ENCODE data around the genes COLQ, ANKRD28 and RFTN1.

GRCh38 chr3:15331412-15332041 is 859 bp downstream of the SH3BP5 start:
- PRO-cap: bidirectional peak, plus-strand start at chr3:15331751, minus-strand start at chr3:15331619; bidirectional peak, plus-strand start at chr3:15331890, minus-strand start at chr3:15331793
- RAMPAGE, long total RNA, 4 experiments: no peak in any of the 4 experiments

- PRO-cap: no peak
- RAMPAGE, long total RNA, 4 experiments: no peak in any of the 4 experiments
Measured at GRCh38 chr3:15381073-15381614, 46.2 kb downstream of the METTL6 start.

DNA sequence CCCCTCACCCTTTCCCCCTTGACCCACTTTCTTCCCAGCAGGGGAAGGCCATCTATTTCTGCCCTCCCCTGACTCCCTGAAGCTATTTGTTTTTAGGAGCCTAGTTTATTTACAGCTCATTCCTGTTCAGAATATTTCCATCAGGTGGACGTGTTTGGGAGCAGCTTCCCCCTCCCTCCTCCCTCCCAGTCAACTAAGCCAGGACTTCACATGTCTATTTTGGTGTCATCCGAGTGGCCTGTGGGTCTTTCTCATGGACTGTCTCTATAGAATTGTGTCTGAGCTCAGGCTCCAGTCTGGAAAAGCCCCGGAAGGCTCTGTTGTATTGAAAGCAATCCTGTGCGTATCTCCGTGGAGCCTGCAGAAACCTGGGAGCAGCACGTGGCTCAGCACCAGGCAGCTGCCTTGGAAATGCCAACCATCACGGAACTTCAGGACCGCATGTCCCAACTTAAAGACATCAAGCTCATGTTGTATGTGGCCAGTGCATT is 25.2 kb downstream of the COLQ start:
- PRO-cap: no peak
- RAMPAGE, long total RNA, 4 experiments: no peak in any of the 4 experiments

DNA sequence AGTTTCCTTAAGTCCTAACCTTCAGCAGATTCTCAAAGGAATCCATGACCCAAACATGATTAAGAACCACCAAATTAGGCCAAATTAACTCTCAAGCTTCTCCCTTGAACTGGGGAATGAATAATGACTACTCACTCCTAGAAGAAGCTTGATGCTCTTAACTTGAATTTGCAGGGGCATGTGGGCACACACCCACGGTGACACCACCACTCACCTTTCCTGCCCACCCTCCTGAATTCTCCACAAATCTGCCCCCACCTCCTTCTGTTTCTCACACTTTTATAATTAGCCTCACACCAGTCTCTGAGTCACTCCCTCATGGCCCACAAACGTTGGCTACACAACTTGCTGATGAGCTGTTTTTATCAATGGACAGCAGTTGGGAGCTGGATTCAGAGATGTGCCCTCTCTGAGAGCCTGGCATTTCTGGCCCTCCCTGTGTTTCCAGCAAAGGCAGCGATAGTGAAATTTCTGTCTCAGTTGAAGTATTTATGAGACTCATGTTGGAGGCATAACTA is 1.4 kb downstream of the COLQ start:
- PRO-cap: no peak
- RAMPAGE, long total RNA, 4 experiments: no peak in any of the 4 experiments

GRCh38 chr3:15521548-15522330 is at the start of gene COLQ:
Gene COLQ (minus strand): TSS chr3:15521706.
- PRO-cap: no peak
- RAMPAGE, long total RNA, 4 experiments: no peak in any of the 4 experiments

DNA sequence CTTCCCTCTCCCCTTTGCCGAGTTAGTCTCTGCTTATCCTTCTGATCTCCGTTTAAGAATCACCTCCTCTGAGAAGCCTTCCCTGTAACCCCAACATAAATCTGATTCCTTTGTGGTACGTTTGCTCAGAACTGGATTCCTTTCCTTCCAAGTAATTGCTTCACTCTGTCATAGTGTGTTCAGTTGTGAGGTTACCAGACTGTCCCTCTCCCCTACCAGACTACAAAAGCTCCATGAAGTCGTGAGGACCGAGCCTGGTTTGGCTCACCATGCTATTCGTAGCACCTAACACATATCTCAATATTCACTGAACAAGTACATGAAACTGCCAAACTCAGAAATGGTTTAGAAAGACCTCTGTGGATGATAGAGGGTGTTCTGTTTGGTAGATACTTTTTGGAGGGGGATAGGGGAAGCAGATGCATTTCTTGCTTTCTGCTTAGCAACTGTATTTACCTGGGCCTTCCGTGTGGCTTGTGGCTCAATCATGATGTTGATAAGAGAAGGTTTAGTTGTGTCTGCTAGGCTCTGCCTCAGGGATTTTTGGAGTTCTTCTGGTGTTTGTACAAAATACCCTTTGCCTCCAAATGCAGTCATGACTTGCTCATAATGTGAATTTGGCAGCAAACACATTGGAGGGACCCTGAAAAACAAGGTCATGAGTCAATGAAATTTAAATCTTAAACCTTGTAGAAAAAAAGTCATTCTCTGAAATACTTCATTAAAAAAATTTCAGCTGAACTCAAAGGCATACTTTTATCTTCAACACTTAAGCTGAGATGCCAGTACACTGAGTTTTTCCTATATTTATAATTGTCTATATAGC is 38.3 kb downstream of the HACL1 start:
- PRO-cap: no peak
- RAMPAGE, long total RNA, 4 experiments: no peak in any of the 4 experiments

GRCh38 chr3:15752659-15753496 is 44.9 kb downstream of the ANKRD28 start:
- PRO-cap: no peak
- RAMPAGE, long total RNA, 4 experiments: no peak in any of the 4 experiments

DNA sequence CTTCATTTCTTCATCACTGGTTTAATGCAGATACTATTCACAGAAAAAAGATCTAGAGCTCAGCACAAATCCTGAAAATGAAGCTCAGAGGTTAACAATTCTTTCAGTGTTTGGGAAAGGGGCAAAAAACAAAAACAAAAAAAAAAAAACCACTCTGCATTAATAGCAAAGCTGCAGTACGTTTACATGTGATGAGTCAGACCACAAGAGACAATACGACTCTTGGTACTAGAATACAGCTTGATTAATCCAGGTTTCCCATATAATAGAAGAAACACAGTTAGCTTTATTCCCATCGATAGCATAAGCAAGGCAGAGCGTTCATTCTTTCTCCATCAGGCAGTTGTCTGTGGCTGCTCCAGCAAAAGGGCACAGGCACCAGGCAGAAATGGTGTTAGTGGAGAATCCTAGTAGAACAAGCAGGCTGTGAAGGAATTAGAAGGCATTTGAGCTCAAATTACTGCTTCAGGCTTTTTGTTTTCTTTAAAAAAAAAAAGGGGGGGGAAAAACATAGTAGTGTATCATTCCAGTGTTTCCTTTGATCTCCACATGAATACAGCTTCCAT is 622 bp downstream of the ANKRD28 start:
- PRO-cap: bidirectional peak, plus-strand start at position 213 of the sequence, minus-strand start at position 78 of the sequence; unidirectional peak, minus-strand start at position 349 of the sequence; unidirectional peak, minus-strand start at position 448 of the sequence
- RAMPAGE, long total RNA, 4 experiments: no peak in any of the 4 experiments

- PRO-cap: bidirectional peak, plus-strand start at chr3:15797887, minus-strand start at chr3:15797702; bidirectional peak, plus-strand start at chr3:15798025, minus-strand start at chr3:15797940; unidirectional peak, minus-strand start at chr3:15798091; unidirectional peak, minus-strand start at chr3:15798182
- RAMPAGE, long total RNA, 4 experiments: start-site peak on the minus strand in 1 of 4 experiments, at chr3:15797918-15798027 at its widest, 18 reads per replicate
Measured at GRCh38 chr3:15797640-15798459, at the start of gene ANKRD28. Gene ANKRD28 (minus strand): TSS chr3:15797979.

DNA sequence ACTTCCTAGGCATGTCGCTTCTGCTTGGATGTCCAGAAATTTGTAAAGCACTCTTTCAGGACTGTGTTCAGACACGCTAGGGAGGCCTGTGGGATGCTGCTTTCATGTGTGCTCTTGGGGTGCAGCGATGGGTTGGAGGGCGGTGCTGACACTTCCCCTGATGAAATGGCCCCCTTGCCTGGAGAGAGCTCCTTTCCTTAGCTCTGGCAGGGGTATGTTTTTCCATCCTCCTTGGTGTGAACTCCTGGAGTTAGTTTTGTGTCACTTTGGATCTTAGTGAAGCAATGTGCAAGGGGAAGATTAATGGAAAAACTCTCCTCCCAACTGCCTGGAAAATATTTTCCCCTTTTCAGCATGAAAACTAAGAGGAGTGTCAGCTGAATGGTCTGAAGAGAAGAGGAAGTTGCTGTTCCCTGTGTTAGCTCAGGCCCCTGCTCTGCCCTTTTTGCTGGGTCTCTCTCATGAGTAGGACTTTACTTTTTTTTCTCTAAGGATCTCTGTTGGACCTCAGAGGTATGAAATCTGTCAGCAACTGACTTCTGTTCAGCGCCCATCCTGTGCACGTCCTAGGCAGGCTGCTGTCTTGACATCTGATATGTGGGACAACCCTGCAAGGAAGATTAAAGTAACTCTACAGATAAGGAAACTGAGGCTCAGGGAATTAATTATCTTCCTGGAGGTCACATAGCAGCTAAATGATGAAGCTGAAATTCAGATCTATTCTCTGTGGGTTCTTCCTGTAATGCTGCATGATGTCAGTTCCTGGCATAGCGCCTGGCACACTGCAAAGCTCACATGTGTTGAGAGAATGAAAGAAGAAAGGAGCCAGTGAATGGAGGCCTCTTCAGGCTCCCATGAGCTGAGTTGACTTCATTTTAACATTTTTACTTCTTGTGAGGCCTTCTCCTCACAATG is 109.8 kb upstream of the GALNT15 start:
- PRO-cap: bidirectional peak, plus-strand start at position 389 of the sequence, minus-strand start at position 216 of the sequence
- RAMPAGE, long total RNA, 4 experiments: no peak in any of the 4 experiments

GRCh38 chr3:16285914-16286658 is 21.1 kb downstream of the OXNAD1 start:
- PRO-cap: unidirectional peak, plus-strand start at chr3:16286375; unidirectional peak, plus-strand start at chr3:16286421
- RAMPAGE, long total RNA, 4 experiments: no peak in any of the 4 experiments

- PRO-cap: no peak
- RAMPAGE, long total RNA, 4 experiments: no peak in any of the 4 experiments
Measured at GRCh38 chr3:16301433-16301855, 36.4 kb downstream of the OXNAD1 start.

DNA sequence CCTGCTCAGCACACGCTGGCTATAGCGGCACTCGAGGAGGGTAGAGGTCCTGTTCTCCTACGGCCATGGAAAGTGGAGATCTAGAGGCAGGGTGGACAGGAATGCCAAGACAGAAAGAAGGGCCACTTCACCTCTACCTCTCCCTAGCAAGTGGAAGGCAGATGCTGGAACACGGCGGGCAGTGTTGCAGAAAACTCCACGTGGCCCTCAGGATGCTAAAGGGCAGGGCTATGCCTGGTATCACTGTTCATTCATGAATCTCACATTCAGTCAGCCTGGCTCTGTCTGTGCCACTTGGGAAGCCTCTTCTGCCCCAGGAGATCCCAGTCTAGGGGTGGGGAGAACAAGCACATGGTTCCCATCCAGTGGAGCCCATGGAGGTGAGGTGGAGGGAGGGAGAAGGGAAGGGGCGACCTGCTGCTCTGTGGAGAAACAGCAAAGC is 71.0 kb downstream of the OXNAD1 start:
- PRO-cap: no peak
- RAMPAGE, long total RNA, 4 experiments: no peak in any of the 4 experiments

- PRO-cap: no peak
- RAMPAGE, long total RNA, 4 experiments: no peak in any of the 4 experiments
Measured at GRCh38 chr3:16472261-16473012, 41.1 kb downstream of the RFTN1 start.

GRCh38 chr3:16513401-16514163 is at the start of gene RFTN1:
Gene RFTN1 (minus strand): TSS chr3:16513699.
- PRO-cap: bidirectional peak, plus-strand start at chr3:16513777, minus-strand start at chr3:16513746
- RAMPAGE, long total RNA, 4 experiments: start-site peak on the minus strand in 3 of 4 experiments, at chr3:16513445-16513680 at its widest, 7 to 125 reads per replicate

GRCh38 chr3:16663935-16664139 is 58.6 kb upstream of the DAZL start:
- PRO-cap: no peak
- RAMPAGE, long total RNA, 4 experiments: no peak in any of the 4 experiments

GRCh38 chr3:16741959-16742355 is 136.7 kb upstream of the DAZL start:
- PRO-cap: no peak
- RAMPAGE, long total RNA, 4 experiments: no peak in any of the 4 experiments

DNA sequence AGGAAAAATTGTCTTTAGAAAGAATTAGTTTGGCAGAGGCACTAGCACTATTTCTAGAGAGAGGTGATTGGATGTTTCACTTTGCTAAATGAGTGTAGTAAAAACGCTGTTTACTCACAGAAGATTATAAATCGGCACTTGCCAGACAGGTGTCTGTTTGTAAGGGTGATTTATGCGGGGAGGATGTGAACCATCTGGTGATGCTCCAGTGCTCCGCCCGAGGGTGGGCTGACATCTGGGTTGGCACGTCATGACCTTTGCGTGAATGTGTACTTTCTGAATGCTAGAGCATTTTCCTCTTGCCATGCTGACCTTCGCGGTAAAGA is 12.7 kb downstream of the PLCL2 start:
- PRO-cap: no peak
- RAMPAGE, long total RNA, 4 experiments: no peak in any of the 4 experiments

DNA sequence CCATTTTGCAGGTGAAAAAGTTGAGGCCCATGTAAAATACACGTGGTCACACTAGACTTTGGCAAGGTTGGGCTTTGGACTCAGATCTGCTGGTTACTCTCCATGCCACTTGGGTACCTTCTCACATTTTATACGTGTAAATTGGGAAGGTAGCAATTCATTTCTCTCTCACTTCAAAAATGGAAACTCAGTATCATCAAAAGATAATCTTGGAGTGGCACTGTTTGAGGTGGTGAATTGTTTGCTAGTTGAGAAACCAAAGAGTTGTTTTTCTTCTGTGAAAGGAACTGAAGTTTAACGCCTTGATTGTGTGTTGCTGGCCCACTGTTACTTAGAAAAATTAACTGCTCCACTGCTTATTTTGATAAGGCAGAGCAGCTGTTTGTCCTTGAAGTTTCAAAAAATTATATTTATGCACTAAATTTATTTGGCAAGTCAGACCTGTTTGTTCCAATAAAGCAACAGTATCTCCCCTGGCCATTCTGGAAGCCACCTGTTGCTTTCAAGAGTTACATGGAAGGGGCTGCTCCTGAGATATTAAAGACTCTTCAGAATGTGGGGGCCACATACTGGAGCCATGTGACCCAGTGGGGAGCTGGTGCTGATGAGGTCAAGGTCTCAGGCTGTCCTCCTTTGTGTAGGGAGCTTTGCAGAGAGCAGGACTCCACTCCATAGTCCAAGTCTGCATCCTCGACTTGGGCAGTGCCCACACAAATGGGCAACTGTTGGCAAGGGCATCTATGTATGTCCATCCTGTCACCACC is 16.2 kb downstream of the PLCL2 start:
- PRO-cap: no peak
- RAMPAGE, long total RNA, 4 experiments: no peak in any of the 4 experiments

DNA sequence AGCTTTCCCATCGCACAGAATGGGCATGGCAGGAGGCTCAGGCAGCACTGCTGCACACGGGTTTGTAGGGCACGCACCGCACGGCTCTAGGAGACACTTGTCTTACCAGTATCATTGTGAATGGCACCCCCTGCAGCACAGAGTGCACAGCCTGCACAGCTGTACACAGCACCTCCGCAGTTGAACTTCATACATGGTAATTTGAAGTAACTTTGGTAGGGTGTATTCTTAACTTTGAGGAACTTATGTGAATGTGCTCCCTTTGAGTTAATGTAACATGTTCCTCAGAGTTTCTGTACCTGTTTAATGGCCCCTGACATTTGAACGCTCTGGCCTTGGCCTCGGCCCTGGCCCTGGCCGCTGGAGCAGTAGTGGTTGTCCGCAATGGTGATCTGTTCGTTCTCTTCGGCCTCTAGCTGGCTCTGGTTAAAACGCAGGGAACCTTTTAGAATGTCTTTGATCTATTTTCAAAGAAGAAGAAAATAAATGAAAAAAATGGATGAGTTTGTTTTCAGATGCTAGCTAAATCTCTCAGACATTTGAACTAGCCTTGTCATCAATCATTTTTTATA is 281.8 kb downstream of the PLCL2 start:
- PRO-cap: no peak
- RAMPAGE, long total RNA, 4 experiments: no peak in any of the 4 experiments

All from esophagus squamous epithelium (tissue), 4 donors.